ENCODE measurements around the gene MEF2C.

DNA sequence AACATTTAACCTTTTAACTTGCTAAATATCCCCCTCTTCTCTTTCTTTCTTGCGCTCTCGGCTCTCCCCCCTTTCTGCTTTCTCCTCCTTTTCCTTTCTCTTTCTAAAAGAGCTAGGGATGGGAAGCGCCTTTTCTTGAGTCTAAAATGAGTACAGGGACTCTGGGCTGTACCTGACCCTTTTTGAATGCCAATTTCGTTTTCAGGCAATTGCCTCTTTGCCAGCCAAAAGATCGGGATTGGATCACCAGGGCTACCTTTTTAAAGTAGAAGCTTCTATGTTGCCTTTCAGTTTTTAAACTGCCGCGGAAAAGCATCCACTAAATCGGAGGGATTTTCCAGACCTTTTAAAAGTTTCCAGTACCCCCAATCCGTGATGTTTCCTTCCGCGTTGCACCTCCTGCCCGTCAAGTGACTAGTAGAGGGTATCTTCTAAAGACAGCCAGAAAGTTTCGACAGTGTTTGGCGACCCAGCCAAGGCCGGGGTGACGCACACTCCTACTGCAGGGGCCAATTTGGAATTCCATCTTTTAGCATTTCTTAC is 125.4 kb downstream of the TMEM161B start:
- PRO-cap, 2 experiments: peak in 2 of 2 experiments; most common minus-strand start position 412 of the sequence (in 2)

GRCh38 chr5:88502463-88502664 is 233.7 kb upstream of the TMEM161B start:
- PRO-cap, 2 experiments: no peak in any of the 2 experiments

- PRO-cap, 2 experiments: no peak in any of the 2 experiments
Measured at GRCh38 chr5:88689116-88689707, 193.8 kb downstream of the MEF2C start.

DNA sequence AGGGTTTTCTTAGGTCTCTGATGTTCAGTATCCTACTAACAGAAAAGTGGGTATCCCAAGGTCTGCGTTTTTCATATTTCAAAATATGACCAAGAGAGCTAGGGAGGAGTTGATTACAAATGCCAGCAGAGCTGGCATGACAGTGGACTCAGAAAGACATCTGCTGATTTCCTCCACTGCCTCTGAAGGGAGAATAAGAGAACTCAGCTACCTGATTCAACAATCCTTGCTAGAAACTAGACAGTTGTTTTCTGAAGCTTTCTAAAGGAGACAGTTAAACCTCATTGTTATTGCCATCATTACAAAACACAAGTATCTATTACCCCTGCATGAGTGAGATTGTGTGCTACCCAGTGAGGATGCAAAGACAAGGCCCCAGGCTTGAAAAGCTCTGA is 150.4 kb downstream of the MEF2C start:
- PRO-cap, 2 experiments: no peak in any of the 2 experiments

- PRO-cap, 2 experiments: no peak in any of the 2 experiments
Measured at GRCh38 chr5:88824191-88824562, 58.8 kb downstream of the MEF2C start.

DNA sequence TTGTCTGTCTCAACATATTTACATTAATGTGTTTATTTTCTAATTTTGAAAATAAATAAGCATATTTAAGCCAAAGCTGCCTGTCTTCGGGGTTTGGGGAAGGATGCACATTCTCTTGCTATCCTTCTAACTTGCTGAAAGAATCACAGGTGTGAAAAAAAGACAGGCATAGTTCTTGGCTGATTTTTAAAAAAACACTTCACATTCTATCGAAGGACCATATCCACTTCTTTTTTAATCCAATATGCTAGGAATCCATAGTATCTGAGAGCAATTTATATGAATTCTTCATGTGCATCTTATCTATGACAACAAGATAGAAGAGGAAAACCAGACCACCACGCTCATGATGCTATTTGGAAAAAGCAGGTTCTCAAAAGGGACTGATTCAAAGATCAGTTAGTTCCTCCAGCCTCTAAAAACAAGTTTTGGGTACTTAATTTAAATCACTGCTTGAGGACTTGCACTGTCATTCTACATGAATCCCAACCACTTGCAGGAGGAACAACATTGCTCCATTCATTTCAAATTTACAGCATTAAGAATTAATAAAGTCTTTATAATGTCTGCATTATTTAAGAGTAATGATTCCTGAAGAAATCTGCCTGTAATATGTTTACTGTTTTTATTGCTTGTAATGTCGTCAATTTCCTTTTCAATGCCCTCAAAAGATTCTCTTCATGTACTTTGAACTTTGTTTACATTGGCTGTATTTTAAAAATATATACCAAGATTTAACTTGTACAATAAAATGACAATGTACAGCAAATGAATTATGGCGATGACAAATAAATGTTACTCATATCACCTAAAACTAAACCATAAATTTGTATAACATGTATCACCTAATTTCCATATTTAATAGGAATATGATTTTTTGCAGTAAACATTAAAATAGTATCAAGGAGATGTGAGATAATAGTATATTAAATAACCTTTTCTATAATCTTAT is 6.1 kb downstream of the MEF2C start:
- PRO-cap, 2 experiments: no peak in any of the 2 experiments

DNA sequence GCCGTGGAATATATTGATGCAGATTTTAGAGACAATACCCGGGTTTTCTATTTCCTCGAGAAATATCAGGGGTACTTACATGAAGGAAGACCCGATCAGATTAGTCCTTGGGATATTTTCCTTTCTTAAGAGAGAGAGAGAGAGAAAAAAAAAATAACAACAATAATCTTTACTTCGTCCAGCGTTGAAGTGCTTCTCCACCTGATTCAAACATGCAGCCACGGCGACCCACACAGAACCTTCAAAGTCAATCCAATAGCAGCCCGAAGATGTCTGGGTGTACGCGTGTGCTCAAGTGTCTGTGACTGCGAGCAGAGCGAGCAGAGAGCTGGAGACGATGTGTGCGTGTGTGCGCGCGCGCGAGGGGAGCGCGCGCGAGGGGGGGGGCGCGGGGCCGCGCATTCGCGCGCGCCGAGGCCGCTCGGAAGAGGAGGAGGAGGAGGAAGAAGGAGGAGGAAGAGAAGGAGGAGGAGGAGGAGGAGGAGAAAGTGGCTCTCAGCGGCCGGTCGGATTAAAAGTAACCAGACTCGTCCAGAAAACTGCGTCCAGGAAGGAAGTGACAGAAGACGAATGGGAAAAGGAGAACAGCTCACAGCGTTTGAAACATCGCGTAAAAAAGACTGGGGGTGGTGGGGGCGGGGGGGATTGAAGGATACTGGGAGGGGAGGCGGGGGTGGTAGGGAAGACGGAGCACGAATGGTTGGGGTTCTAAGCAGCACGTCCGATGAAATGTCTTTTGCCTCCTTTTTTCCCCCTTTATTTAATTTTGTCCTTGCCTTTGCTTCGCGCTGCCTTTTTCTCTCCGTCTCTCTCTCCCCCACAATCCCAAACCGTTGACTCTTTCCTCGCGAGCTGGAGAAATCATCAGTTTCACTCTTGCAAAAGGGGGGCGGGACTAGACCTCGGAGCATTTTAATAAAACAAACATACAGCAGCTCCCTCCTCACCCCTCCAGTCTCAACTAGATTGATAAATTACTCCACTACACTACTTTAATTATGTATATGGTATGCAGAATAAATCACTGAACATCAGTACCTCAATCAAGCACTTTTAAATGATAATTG is at the start of gene MEF2C:
Gene MEF2C, minus strand, starts transcription at position 309 of the 1,067 bp plus-strand sequence.
- PRO-cap, 2 experiments: peak in 2 of 2 experiments; most common plus-strand start position 462 of the sequence (in 2); most common minus-strand start position 303 of the sequence (in 2)

DNA sequence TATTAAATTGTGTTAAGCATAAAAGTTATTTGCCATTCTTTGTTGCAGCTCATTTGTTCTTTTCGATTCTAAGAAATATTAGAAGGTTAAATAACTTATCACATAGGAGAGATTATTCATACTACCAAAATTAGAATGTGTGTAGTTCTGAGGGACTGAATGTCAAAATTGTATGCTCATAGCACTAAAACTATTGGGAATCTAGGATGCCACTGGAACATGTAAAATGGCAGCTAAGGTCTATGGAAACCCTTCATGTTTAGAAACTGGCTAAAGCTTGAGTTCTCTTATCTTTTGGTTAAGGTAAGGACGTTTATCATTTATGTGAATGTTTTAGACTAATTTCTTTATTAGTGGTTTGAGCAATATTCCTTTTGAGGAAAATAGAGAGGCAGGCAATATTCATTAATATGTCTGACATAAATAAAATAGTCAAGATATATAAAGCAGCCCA is 21.6 kb upstream of the MEF2C start:
- PRO-cap, 2 experiments: peak in 2 of 2 experiments; most common plus-strand start position 179 of the sequence (in 1)

GRCh38 chr5:90934046-90934493 is 375.5 kb downstream of the ADGRV1 start:
- PRO-cap, 2 experiments: no peak in any of the 2 experiments

DNA sequence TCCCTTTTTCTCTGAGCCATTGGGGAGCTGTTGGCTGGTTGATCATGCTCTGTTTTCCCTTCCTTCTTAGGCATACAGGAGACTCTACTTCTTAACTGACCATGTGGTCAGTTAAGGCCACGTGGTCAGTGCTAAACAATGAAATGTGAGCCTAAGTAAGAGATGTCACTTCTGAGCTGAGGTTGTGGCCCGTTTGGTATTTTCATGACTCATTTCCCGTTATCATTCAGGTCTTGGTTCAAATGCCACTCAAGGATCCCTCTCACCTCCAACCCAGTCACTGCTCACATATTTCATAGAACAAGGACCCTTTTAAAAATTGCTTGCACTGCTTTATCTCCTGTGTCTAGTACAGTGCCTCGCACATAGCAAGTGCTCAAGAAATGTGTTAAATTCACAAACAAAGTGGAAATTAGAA is 50.8 kb downstream of the ARRDC3 start:
- PRO-cap, 2 experiments: no peak in any of the 2 experiments

DNA sequence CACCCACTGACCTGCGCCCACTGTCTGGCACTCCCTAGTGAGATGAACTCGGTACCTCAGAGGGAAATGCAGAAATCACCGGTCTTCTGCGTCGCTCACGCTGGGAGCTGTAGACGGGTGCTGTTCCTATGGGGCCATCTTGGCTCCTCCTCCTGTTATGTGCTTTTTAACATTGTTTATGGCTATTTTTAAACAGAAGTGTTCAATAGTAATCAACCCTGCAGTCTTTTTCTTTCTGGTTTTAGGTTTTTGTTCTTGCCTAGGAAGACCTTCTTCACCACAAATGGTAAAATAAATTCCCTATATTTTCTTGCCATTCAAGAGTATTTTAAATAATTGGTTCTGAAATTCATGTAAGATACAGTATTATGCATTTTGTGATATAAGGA is 816.2 kb upstream of the ARRDC3 start:
- PRO-cap, 2 experiments: no peak in any of the 2 experiments

GRCh38 chr5:92688014-92688509 is 895.0 kb upstream of the NR2F1 start:
- PRO-cap, 2 experiments: no peak in any of the 2 experiments

GRCh38 chr5:93696340-93696603 is 45.1 kb downstream of the POU5F2 start:
- PRO-cap, 2 experiments: no peak in any of the 2 experiments

DNA sequence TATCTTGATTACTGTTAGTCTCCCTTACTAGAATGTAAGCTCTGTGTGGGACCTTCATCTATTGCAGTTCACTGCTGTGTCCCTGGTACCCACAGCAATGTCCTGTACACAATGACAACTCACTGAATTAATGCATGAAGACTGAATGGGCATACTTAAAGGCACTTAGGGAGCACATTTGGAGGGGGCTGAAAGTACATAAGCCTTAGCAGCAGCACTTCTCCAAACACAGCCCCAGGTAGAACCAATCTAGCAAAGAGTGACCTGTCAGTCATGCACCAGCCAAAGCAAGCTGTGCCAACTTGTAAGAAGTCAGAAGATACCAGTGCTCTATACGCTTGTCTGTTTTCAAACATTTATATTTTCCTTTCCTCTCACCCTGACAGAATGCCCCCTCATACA is 12.9 kb upstream of the POU5F2 start:
- PRO-cap, 2 experiments: no peak in any of the 2 experiments

DNA sequence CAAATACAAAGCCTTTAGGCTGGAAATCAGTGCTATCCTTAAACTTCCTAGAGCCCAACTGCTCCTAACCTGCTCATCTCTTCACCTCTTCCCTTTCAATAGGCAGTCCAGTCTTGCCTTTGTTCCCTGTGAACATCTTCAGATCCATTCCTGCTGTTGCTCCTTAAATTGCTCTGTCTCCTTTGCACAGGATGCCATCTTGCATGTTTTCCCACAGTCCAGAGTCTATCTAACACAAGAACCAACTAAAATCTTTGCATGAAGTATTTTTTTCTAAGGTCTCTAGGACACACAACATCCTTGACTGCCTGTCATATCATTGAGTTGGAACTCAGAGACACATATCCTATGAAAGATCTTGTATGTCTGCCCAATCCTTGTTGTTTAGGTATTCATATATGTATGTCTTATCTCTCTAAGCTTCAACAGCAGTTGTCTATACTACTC is 34.1 kb upstream of the POU5F2 start:
- PRO-cap, 2 experiments: no peak in any of the 2 experiments

DNA sequence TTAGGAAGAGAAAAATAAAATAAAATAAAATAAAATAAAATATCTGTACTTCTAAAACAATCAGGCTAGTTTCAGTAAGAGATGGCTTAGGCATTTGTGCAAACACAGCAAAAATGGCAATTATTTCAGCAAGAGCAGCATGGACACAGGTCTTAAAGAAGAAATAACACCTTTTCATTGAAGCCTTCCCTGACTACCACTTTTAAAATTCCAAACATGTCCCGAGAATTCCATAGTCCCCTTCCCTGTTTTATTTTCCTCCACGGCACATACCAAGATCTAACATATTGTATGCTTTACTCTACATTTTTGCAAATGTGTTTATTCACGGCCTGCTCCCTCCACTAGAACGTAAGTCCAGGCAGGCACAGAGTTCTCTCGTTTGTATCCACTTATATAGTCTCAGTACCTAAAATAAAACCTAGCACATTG is 151.3 kb downstream of the FAM172A start:
- PRO-cap, 2 experiments: no peak in any of the 2 experiments

DNA sequence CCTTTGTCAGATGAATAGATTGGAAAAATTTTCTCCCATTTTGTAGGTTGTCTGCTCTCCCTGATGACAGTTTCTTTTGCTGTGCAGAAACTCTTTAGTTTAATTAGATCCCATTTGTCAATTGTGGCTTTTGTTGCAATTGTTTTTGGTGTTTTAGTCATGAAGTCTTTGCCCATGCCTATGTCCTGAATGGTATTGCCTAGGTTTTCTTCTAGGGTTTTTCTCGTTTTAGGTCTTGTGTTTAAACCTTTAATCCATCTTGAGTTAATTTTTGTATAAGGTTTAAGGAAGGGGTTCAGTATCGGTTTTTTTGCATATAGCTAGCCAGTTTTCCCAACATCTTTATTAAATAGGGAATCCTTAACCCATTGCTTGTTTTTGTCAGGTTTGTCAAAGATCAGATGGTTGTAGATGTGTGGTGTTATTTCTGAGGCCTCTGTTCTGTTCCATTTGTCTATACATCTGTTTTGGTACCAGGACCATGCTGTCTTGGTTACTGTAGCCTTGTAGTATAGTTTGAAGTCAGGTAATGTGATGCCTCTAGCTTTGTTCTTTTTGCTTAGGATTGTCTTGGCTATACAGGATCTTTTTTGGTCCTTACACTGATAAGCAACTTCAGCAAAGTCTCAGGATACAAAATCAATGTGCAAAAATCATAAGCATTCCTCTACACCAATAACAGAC is 221.8 kb upstream of the FAM172A start:
- PRO-cap, 2 experiments: no peak in any of the 2 experiments

DNA sequence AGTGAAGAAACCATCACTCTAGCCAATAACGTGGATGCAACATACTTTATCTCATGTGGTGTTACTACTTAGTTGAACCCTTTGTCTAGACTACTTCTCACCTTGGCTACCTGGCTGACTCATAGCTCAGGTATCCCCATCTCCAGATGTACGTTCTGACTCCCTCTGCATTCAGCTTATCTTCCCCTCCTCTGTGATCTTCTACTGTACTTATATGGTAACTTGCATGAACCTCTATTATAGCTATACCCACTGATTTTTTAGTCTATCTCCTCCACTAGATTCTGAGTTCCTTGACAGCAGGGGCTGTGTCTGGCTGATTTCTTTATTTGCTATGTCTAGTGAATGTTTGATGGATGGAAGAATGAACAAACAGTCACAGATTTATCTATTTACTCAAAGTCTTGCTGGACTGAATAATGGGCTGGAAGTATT is 251.0 kb upstream of the FAM172A start:
- PRO-cap, 2 experiments: no peak in any of the 2 experiments

GRCh38 chr5:95669489-95670185 is 13.2 kb downstream of the SPATA9 start:
- PRO-cap, 2 experiments: peak in 1 of 2 experiments; most common plus-strand start chr5:95669747 (in 1); most common minus-strand start chr5:95669680 (in 1)

GRCh38 chr5:95729212-95729969 is 1.7 kb upstream of the RHOBTB3 start:
- PRO-cap, 2 experiments: no peak in any of the 2 experiments